Cardiac atrium fibroblast (primary cell): ENCODE results near the gene GSDMA.

GRCh38 chr17:39917641-39917969 lies 830 bp downstream of the GSDMB start:
- RAMPAGE, long total RNA = no peak

DNA sequence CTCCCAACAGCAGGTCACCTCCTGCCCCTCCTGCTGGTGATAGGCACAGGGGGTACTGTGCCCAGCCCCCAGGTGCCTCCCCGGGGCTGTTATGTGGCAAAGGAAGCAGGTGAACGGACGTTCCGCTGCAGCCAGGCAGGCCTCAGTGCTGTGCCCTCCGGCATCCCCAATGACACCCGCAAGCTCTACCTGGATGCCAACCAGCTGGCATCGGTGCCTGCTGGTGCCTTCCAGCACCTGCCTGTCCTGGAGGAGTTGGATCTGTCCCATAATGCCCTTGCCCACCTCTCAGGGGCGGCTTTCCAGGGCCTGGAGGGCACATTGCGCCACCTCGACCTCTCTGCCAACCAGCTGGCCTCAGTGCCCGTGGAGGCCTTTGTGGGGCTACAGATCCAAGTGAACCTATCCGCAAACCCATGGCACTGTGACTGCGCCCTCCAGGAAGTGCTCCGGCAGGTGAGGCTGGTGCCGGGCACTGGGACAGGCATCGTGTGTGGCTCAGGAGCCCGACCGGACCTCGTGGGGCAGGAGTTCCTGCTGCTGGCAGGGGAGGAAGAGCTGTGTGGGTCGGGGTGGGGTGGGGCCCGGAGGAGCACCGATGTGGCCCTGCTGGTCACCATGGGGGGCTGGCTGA lies 16.6 kb downstream of the LRRC3C start:
- RAMPAGE, long total RNA = no peak

DNA sequence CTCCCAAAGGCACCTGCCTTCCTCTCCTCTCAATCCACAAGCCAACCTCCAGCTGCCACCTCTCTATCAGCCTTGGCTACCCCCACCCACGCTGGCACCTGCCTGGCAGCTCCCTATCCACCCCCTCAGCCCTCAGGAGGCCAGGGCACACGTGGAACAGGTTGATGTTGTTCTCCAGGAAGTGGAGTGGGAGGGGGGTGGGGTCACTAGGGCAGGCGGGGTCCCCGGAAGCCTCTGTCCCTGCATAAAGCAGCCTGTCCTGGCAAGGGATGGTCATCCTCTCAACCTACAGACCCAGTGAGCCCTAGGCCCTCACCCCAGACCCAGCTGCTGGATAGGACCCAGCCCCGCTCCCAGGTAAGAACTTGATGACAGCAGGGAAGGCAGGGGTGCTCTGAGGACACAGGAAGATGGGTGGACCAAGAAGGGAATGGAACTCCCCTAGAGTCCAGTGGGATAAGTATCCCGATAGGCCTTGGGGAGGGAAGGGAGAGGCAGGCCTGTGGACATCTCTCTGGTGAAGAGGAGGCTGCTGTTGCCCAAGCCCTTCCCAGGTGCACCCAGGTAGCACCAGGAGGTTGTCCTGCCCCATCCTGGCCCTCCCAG lies at the start of gene GSDMA:
TSS of gene GSDMA (plus strand) at position 276 of the 606 bp plus-strand sequence.
- RAMPAGE, long total RNA = no peak

DNA sequence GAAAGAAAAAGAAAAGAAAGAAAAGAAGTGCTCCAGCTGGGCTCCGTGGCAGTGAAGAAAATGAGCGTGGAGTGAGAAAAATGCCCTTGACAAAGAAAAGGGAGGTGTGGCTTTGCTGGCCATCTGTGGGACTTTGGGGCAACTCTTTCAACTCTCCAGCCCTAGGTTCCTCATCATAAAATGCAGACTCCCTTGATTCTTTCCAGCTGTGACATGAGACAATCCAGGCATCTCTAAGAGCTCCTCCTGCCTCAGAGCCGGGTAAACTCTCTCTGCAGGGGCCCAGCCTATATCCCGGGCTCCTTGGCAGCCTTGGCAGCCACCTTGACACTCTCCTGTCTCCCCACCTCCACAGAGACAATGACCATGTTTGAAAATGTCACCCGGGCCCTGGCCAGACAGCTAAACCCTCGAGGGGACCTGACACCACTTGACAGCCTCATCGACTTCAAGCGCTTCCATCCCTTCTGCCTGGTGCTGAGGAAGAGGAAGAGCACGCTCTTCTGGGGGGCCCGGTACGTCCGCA lies 2.6 kb downstream of the GSDMA start:
- RAMPAGE, long total RNA = no peak

- RAMPAGE, long total RNA = no peak
Measured at GRCh38 chr17:39992907-39993529, 12.4 kb downstream of the PSMD3 start.

DNA sequence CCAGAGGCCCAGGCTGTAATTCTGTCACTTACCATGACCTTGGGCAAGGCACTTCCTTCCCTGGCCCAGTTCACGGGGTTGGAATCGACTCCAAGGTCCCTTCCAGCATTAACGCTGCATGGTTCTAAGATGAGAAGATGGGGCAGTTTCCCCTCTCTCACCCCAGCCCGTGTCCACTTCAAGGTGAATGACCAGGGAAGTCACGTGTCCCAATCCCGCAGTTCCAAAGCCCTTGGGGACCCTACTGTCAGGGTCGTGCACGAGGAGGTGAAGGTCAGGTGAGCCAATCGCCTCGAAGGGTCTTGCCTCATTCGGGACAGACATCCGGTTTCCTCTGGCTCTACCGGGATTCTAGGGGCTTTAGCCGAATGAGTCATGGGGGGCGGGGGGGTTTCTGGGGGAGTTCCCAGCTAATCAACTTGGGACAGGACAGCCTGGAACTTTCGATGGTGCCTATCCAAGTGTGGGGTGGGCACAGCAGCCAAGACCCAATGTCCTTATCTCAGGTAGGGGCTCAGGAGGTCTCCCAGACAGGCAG lies 778 bp upstream of the CSF3 start:
- RAMPAGE, long total RNA = no peak

DNA sequence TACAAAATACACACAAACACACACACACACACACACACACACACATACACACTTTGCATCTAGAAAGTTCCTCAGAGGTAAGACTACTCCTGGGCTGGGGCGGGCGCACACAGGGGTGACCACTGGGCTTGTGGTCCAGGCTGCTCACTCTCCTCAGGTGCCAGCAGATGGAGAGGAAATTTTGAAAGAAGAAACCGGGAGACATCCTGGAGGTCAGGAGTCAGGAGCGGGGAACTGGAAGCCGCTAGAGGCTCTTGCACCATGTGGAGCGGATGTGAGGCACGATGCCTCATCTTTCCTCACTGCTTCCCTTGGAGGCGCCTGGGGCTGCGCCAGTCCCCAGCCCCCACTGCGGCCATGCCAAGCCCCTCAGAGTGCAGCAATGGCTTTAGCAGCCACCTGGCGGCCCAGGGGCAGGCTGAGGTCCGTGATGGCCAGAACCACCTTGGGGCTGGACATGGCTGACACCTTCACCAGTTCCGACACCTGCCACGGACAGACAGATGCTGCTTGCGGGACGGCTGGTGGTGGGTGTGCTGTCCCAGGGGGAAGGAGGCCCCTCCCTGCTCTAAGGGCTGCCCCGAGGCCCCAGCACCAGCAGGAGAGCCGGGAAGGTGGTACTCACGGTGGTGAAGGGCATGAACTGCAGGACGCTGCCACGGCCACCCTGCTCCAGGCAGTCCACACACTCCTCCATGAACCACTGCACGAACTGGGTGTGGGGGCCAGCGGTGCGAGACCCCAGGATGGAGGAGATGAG lies 4.1 kb downstream of the CSF3 start:
- RAMPAGE, long total RNA = no peak

DNA sequence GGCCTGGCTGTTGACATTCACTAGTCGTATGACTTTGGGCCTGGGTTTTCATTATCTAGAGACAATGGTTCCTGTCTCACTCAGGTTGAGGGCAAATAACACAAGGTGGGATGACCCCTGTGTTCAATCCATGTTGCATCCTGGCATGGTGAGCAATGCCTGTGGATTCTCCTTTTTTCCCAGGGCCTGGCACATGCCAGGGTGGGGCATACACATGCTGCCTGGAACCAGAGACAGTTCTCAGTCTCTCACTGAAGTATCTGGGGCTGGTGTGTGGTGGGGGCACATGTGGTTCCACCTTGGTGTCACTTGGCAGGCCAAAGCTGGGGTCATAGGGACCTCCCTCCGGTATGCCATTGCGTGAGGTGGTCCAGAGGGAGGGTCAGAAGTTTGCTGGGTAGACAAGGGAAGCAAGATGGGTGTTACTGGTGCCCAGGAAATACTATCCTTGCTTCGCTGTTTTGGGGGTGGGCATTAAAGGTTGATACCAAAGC lies 5.5 kb downstream of the THRA start:
- RAMPAGE, long total RNA = no peak

- RAMPAGE, long total RNA = no peak
Measured at GRCh38 chr17:40071792-40072218, 9.0 kb downstream of the THRA start.

DNA sequence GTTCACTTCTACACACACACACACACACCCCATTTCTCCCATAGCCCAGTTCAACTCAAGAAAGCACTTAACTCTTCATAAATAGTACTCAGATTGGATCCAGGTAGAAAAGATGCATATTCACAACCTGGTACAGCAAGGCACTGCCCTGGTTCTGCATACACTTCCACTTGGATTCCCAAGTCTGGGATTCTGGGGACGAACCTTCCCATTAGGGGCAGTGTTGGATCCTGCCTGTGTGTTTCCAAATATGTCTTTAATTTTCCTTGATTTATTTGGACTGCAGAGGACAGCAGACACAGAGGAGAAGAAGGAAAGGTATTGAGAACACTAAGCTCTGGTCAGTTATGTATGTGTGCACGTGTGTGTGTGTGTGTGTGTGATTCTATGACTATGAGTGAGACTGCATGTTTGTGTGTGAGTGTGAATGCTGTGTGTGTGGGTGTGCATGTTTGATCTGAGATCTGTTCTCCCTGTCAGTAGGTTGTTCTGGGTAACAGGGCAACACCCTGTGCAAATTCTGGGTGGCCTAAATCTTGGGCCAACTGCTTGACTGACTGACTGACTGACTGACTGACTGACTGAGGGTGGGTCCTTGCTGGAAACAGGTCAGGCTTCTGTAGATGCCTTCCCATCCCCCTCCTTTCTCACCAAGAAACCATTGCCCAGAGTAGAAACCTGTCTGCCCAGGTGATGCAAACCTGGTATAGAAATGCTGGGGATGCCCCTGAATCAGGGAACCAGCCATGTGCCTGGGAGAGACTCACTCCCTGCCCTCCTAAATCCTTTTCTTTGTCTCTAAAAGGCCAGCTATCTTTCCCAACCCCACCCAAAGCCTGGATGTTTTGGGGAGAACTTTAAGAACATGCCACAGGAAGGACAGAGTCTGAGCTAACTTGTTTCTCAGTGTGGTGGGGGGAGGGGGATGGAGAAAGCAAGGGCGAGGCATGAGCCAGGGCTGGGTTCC lies 4.2 kb upstream of the NR1D1 start:
- RAMPAGE, long total RNA = no peak

- RAMPAGE, long total RNA = no peak
Measured at GRCh38 chr17:40122918-40123592, 1.3 kb downstream of the MSL1 start.

GRCh38 chr17:40124219-40124843 lies 2.6 kb downstream of the MSL1 start:
- RAMPAGE, long total RNA = no peak

- RAMPAGE, long total RNA = no peak
Measured at GRCh38 chr17:40283953-40284831, 3.5 kb upstream of the CDC6 start.

GRCh38 chr17:40311903-40312696 lies 3.1 kb downstream of the RARA start:
- RAMPAGE, long total RNA = no peak

- RAMPAGE, long total RNA = no peak
Measured at GRCh38 chr17:40317790-40318824, 9.1 kb downstream of the RARA start.

- RAMPAGE, long total RNA = no peak
Measured at GRCh38 chr17:40318825-40319595, 10.0 kb downstream of the RARA start.

DNA sequence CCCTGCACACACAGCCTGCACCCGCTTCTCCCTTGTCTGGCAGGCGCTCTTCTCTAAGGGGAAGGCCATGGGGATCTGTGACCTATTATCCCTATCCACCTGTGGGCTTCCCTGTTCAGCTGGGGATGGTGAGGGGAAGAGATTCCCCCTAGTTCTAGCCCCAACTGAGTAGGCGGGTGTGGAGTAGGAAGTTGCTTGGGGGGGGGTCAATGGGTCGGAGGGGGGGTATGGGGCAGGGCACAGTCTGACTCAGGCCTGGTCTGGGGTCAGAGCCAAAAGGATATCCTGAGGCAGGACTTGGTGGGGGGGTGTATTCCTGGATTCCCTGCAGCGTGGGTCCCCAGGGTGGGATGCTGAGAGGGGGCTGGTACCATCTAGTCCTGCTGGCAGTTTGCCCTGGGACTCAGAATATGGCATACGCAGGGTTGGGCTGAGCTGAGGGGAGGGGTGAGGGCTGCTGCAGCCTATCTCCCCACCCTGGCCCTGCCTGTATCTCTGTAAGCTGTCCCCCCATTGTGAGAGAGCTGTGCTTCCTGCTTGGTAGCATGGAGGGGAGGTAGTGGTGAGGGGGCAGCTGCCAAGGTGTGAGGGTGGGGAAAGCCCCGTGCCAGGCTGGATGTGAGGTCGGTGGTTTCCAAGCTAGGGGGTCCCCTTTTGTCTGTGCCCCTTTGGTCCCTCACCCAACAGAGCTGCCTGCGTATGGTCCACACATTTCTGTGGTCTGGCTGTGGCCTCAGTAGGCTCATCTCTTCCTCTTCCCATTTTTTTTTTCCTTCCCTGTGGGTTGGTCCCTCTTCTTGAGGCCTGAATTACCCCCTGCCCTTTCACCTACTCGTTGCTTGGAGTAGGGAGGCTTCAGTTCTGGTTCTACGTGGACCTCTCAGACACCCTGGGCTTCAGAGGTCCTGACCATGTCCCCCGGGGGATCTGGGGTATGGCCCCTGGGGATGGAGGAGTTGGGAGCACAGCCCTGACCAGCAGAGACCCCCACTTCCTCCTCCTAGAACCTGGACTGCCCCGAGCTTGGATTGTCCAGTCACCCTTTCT lies 14.9 kb downstream of the RARA start:
- RAMPAGE, long total RNA = no peak

DNA sequence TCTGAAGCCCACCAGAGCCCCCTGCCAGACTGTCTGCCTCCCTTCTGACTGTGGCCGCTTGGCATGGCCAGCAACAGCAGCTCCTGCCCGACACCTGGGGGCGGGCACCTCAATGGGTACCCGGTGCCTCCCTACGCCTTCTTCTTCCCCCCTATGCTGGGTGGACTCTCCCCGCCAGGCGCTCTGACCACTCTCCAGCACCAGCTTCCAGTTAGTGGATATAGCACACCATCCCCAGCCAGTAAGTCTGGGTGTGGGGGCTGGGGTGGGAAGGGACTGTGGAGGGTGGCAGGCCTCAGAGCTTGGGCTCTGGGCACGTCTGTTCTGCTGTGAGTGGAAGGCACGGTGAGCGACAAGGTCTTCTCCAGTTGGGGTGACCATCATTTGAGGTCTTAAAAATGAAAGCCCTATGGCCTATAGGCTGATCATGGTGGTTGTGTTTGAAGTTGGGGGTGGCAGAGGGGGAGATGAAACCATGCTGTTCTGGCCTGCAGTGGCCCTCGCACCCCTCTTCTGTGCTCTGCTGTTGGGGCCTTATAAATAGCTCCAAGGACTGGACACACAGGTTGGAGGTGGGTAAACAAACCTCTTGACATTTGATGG lies 22.3 kb downstream of the RARA start:
- RAMPAGE, long total RNA = no peak

GRCh38 chr17:40337348-40337939 lies 27.1 kb downstream of the GJD3 start:
- RAMPAGE, long total RNA = no peak

DNA sequence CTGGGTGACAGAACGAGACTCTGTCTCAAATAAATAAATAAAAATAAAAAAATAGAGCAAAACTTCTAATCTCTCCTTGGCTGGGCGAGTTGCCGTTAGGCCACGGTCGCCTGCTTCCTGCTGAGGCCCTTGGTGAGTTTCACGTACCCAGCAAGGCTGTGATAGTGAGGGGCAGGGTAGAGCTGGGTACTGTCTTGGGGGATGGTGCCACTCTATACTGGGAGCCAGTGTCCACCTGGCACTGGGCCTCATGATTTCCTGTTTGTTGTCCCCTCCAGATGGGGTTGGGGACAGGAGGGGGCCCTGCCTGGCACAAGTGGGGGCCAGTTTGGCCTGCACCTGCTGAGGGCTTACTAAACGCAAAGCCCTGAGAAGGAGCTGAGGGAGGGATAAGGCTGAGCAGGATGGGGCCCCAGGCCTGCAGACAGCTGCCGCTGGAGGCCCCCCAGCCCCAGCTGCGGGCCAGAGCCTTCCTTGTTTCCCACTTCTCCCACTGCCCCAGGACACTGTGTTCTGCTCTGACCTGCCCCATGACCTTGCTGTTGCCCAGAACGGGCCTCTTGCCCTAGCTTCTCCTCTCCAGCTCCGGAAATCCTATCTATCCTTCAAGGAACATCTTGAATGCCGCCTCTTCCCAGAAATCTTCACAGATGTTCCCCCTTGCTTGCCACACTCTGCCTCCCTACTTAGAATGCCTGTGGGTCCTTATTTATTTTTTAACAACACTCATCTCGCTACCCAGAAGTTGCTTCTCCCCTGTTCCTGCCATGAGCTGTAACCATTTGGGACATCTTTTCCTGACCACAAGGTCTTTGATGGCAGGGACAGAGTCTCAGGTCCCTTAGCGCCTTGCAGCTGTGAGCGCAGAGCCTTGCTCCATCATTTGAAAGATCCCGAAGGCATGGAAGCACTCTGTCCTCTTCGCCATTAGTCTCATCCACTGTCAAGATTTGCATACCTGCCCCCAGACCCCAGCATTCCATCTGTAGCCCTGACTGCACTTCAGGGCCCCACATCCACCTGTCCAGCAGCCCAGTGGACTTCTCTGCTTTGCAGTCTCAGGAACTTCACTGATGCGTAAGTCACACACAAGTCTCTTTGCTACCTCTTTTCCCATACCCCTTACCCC lies 25.2 kb downstream of the GJD3 start:
- RAMPAGE, long total RNA = no peak